Amniotic epithelial cell (primary cell): ENCODE measurements around a stretch of chr6.

DNA sequence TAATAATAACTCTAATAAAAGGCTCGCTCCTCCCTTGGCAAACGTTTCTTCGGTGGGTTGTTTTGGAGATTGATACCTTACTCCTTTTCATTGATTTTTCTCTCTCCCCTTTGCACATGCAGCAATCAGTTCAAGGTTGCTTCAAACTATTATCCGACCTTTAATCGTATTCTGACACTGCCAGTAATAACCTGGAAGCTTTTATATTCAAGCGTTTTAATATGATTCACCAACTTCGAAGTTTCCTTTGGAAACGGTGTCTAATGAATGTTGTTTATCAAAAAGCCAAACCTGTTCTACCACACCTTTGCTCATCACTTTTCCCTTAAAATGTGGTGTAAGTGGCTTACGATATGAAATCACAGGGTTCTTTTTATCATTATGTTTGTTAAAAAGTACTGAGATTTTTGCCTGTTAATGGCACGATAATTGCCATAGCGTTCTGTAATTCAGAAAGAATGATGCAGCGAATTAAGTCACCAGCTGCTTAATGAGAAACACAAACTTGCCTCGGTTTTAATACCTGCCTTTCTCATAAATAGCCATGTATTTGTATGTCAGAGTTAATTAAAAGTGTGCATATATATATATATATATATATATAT, 678 bp downstream of the STXBP5 start:
- RRBS: no CpG with 5 or more reads among the region's 13 CpGs

DNA sequence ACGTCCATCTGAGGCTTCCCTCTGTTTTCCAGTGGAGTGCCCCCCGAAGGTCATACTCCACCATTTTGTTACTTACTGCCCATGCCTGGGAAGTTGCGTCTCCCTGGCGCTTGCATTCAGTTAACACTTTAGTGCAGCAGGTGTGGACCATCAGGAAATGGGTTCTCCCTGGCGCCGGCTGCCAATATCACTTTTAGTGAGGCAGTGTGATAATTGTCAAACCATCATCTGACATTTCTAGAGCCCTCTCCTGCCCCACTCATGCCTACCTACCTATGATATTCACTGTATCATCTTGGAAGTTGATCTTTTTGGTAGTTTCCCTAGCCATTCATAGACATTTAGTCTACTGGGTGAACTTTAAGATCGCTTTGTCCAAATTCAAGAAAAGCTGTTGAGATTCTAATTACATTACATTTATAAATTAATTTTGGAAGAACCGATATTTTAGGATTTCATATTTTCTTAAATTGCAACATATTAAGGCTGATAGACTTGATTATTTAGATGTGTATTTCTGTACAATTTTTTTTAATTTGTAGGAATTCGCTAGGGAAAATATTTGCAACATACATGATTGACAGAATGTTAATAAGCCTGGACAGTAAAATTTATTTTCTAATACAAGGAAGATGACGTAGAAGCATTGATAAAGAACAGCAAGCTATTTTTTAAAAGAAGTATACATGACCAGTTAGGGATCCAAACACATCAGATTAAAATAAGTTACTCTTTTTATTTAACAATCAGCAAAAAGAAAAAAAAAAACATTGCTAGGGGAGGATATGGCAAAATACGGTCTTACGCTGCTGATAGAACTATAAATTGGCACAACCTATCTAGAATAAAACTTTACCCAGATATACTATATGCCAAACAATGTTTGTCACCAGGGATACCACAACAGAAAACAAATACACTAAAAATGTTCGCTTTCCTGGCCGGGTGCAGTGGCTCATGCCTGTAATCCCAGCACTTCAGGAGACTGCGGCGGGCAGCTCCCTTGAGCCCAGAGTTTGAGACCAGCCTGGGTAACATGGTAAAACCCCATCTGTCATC, 85.1 kb downstream of the STXBP5 start:
- RRBS: no CpG with 5 or more reads among the region's 16 CpGs

DNA sequence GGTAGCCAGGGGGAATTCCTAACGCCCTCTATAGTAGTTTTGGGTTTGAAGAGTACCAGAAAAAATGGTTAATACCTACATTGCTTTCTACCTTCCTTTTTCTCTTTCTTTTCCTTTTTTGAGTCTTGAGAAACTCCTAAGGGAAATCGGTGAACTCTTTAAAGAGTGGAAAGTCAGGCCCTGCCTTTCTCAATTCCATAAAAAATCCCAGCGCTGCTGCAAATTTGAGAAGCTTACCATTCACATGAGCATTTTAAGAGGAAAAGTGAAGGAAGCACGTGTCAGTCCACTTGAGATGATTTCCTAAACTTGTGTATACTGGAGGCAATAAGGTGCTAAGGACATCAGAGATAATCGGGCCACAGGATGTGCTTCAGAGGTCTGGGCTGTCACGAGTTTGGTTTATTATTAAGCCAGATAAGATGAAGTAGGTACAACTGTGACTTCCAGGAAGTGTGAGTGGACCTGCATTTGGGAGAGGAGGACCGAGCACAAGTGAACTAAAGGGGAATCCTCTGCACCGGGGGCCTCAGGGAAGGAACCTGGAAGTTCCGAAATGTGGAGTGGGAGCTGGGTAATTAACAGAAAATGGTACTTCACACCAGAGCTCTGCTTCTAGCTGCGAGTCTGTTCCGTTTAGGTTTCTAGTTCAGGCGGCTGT, 1.3 kb downstream of the SAMD5 start:
- RRBS: no CpG with 5 or more reads among the region's 12 CpGs

DNA sequence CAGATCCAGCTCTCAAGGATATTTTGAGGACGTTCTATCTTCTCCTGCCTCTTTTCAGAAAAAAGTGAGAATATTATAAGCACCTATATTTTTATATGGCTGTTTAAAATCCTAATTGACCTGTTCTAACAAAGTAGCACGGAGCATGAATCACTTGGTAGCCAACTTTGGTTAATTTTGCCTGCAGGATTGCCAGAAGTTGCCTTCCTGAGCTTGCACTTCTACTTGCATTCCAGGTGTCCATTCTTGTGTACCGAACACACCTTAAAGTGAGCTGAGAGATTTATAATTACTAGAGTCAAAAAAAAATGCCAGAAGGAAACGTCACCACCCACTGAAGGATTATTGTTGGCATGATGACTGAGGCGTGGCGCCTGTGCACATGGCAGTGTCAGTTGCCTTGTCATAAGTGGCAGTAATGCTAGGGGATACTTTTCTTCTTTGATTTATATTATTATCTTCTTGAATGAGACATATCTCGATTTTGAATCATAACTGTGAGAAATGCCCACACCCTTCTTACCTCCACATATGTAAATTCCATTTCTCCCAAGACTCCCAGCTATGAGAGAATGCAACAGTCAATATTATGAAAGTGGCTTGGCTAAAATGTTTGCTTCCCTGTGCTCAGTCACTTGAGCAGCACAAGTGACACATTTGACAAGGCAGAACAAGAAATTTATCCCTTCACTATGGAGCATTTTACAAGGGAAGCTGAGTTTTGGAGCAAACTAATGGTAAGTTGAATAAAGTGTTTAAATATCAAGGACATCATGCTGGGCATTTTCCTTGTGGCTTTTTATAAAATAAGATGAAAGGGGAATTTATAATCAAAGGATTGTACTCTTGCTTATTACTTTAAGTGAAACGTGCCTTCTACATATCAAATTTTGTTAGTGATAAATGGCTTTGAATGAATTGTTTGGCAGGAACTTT, 149.5 kb upstream of the SASH1 start:
- RRBS: no CpG with 5 or more reads among the region's 8 CpGs

DNA sequence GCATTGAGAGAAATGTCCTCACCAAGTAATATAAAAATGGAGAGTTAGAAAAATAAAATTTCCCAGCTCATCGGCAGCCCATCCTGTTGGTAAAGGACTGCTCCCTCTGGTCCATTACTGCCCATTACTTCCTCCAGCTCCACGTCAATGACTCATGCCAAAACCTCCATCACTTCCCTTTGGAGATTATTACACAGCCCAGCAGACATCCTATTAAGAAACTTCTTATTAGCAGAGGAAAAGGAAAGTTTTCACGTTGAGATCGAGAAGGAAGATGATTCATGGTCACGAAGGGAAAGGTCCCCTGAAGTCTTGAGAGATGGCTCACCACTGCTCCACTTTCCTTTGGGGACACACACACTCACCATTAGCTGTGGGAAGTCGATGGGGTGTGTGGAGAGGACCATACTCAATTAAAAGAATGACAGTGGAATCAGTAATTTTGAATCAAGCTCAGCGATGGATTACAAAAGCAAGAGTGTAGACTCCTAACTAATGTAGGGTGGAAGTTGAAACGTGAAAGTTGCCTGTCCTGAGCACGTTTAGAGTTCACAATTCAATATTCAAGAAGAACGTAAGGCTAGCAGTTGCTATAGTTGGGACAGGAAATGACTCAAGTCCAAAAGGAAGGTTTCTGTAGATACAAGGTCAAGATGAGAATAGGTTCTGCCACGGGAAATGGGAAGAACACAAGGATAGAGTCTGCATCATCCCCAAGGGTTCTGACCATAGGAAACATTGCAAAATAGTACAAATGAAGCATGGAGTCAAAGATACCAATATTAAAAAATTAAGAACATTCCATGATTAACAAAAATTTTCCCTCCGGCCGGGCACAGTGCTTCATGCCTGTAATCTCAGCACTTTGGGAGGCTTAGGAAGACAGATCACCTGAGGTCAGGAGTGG, 21.6 kb downstream of the SASH1 start:
- RRBS: no CpG with 5 or more reads among the region's 13 CpGs

DNA sequence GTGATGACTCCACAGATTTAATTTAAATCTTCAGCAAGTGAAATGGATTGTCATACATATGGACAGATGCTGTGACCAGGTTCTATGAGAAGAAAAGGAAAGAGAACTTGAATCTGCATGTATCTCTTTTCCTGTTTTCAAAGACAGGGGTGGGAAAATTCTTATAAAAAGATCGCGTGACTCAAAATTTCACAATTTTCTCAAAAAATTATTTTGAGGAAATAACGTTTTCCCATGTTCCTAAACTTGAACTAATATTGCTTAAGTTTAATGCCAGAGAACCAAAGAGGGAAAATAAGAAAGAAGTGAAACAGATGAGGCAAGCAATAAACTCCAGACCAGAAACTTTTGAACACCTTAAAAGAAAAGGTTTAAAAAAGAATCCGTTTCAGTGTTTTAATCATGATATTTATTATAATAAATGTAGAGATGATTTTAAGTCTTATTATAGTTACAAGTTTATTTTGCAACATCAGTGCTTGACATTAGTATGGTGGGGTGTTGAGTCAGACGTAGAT, 41.4 kb downstream of the SASH1 start:
- RRBS: no CpG with 5 or more reads among the region's 5 CpGs

DNA sequence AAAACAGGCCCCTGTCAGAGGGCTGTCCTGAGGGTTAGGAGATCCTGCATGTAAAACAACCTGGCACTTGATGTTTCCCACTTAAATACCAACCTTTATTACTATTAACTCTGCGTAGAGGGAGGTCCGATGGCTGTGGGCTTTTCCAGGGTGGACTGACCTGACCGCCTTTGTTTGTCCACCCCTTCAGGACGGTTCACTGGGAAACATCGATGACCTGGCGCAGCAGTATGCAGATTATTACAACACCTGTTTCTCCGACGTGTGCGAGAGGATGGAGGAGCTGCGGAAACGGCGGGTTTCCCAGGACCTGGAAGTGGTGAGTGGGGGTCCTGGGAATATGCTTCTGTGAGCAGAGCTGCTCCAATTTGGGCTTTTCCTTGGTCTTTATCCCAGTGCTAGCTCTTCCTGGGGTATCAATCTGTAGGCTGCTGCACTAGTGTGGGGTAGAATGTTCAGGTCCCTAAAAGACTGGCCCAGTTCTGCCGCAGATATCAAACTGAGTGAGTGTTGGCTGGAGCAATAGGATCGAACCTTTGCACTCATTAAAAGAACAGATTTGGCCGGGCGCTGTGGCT, 47.4 kb downstream of the SASH1 start:
- RRBS: no CpG with 5 or more reads among the region's 16 CpGs

GRCh38 chr6:148423582-148423976, 80.9 kb downstream of the SASH1 start:
- RRBS: no CpG with 5 or more reads among the region's 7 CpGs

DNA sequence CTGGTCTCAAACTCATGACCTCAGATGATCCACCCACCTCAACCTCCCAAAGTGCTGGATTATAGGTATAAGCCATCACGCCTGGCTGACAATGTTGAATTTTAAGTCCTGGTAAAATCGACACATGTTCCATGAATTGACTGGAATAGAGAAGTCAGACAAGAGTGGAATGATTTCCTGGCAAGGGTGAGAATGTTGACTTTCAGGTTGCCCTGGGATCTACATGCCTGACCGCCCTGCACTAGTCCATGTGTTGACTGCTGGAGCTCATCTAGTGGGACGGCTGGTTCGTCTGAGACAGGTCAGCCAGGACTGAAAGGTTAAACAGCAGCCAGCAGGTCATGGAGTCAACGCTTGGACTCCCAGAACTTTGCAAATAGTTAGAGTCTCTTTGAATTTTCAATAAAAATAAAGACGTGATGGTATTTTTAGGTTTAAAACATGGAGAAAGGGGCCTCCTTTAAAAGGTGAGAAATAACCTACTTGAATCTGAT, 88.8 kb downstream of the SASH1 start:
- RRBS: no CpG with 5 or more reads among the region's 7 CpGs

GRCh38 chr6:148494107-148494690, 151.6 kb downstream of the SASH1 start:
- RRBS: no CpG with 5 or more reads among the region's 8 CpGs

DNA sequence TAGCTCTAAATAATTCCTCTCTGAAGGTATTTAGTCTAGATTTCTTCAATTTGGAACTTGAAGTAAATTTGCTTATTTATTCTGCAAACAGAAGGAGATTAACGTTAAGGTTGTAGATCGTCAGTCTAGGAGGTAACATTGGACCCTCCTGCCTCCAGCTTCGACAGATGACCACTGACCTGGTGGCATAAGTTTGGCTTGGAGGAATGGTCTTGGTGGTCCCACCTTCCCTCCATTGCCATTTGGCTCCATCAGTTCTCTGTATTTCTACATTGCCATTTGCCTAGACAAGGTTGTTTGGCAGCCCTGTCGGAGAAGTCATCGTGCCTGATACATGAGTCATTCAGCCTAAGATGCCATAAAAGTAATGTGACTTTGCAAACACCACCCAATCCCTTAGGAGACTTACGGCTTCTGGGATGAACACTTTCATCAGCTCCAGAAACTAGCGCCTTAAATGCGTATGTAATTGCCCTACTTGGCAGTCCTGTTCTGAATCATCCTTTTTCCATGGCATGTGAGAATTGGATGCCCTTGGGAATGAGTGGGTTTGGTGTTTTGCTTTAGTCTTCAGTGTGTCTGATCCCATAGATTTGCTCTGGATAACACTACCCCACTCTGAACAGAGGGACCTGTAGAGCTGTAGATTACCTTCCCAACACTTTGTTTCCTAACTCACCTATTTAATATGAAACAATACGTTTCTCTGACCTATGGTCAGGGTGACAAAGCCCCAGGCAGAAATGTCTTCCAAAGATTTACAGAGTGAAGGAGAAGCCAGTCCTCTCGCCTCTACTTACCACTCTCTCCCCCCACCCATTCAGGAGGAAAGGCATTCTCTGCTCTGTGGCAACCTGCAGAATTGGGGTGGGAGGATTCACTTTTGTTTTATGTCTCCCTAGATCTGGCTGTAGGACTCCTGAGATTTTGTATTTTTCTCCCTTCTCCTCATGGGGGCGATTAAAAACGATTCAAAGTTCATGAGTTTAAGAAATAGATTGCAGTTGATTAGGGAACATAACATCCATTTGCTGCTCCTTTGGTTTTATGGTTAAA, 158.6 kb downstream of the SASH1 start:
- RRBS: no CpG with 5 or more reads among the region's 12 CpGs

DNA sequence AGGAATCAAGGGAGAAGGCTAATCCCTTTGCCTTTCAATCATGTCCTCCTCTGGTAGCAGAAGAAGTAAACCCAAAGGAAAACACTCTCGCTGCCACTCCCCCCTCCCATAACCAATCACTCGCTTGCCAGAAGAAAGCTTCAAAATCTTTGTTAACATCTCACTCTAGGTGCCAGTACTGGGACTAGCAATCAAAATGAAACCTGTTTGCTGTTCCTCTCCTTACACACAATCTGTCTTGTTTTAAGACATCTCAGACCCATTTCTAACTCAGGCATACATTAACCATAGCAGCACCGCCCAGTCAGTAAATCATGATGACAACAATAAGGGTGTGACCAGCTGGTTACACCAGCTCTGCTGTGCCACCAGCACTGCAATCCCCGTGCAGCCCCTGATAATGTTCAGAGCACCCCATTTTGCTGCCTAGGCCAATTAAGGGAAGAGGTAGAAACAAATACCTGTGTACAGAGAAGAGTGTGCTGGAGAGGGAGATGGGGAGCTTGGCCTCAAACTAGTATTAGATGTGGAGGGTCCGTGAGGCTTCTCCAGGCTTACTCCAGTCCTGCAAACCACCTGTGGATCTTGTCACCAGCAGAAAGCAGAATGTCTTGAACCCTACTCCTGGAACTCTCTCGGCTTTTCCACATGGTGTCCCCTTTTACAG, 185.1 kb upstream of the TAB2 start:
- RRBS: no CpG with 5 or more reads among the region's 6 CpGs

DNA sequence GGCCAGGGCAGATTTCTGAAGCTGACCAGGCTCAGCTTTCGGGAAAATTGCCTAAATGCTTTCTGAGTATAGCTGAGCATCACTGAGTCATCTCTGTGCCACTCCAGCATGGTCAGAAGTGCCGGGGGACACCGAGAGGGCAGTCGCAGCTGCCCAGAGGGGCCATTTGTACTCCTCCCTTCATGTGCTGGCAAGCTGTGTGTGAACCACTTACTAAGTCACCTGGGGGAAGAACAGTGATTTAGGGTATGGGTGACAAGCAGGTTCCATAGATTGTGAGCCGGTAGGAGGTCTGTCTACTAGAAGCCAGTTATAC, 147.6 kb upstream of the TAB2 start:
- RRBS: no CpG with 5 or more reads among the region's 5 CpGs

- RRBS: no CpG with 5 or more reads among the region's 13 CpGs
These were observed 85.8 kb upstream of the TAB2 start for GRCh38 chr6:149231600-149232269.

- RRBS: no CpG with 5 or more reads among the region's 1 CpG
These were observed 5.3 kb downstream of the TAB2 start for GRCh38 chr6:149322902-149323213.

GRCh38 chr6:149506532-149506957, 21.7 kb upstream of the ZC3H12D start:
- RRBS: no CpG with 5 or more reads among the region's 4 CpGs

DNA sequence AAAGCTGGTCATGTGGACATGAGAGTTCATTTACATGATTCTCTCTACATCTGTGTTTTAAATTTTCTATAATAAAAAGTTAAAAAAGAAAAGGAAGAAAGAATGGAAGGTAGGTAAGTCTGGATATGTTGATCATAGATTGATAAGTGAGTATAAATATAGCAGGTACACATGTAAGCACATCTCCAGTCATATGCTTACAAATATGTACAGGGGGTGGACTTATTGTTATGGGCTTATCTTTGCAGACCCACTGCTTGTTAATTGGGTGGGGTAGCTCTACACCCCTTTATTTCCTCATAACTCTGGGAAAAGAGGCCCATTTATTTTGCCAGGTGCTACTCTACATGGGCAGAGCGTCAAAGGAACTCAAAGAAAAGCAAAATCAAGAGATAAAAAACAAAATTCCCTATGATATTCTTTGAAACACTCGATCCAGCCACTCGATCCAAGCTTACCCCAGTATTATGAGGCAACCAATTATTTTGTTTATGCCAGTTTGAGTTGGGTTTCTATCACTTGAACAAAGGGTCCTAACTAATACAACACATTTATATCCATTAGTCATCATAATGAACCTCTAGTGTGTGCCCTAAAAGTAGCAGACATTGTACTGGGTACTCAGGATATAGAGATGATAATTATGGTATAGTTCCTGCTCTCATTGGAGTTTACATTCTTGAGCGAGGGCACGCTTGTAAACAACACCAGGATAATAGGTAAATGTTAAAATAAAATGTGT, 1.8 kb downstream of the PPIL4 start:
- RRBS: no CpG with 5 or more reads among the region's 5 CpGs

DNA sequence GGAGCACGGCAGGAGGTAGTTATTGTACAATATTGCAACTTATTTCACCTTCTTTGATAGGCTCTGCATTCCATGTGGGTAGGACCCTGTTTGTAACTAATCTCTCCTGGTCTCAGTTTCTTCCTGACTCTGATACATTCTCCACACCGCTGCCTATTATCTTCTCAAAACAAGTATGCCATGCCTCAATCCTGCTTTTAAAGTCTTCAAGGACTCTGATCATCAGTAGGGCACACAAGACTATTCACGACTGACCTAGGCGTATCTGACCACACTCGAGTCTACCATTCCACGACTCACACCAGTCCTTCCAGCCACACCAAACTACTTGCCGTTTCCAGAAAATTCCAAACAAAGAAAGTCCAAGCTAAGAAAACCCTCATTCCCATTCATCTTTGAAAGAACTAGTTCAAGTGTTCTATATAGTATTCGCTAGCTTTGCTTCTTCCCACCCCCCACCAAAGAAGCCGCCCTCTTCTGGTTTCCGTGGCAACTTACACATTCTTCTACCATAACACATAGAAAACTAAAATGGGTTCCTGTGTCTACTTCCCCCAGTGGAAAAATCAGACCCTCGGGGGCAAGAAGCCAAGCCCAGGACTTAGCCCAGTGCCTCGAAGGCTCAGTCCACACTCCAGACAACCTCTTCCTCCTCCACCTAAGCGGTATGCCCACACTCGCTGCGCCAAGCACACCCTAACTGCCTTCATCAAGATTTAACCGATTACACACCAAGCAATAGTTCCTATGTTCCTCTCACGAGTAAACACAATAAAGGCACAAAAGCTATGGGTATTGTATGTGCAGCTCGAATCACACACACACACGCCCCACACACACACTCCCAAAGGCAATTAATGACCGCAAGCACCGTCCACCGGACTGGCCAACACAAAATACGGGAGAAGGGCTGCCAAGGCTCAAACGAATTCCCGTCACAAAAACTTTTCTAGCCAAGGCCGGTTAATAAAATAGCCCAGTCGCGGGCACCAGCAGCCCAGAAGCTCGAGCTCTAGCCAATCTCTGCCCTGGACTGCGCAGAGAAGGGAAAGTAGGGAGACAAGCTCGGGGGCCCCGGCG, 673 bp downstream of the PPIL4 start:
- RRBS: 2% methylated on average over 4 of the region's 33 CpGs

- RRBS: no CpG with 5 or more reads among the region's 14 CpGs
These were observed 722 bp upstream of the GINM1 start for GRCh38 chr6:149565368-149565938.

DNA sequence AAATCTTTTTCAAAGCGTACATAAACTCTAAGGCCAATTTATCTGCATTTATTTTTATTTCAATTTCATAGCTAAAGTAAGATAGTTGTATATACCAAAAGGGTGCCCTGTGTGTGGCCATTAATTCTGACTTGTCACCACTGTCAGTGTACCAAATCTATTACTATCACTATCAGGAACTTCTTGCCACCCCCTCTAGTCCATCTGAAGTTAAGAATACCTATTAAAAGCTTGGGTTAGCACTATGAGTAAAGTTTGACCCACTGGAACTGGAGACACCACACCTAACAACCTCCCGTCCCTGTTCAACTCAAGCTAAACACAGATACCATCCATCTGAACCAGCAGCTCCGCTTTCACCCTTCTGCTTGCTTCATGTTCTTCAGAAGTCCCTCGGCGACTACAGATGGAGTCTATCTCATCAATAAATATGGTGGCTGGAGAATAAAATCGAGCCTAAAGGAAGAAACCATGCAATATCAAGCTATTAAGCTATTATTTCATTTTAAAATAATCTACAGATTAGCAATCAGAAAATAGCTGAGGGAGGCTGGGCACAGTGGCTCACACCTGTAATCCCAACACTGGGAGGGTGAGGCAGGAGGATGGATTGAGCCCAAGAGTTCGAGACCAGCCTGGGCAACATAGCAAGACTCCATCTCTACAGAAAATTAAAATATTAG, 31.9 kb downstream of the GINM1 start:
- RRBS: no CpG with 5 or more reads among the region's 7 CpGs